Zone of skin (tissue), 1 donor: ENCODE results near the gene HDGFL3.

GRCh38 chr15:81797781-81798073 lies 248.1 kb downstream of the MEX3B start:
- RRBS: no CpG with 5 or more reads among the region's 9 CpGs

DNA sequence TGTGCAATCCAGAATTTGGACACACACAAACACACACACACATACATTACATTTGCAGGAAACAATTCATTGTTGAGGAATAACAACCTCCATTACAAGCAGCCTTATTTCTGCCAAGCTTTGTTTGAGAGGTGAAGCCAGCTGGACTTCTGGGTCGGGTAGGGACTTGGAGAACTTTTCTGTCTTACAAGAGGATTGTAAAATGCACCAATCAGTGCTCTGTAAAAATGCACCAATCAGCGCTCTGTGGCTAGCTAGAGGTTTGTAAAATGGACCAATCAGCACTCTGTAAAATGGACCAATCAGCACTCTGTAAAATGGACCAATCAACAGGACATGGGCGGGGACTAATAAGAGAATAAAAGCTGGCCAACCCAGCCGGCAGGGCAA lies 81.1 kb downstream of the MEX3B start:
- RRBS: no CpG with 5 or more reads among the region's 4 CpGs

DNA sequence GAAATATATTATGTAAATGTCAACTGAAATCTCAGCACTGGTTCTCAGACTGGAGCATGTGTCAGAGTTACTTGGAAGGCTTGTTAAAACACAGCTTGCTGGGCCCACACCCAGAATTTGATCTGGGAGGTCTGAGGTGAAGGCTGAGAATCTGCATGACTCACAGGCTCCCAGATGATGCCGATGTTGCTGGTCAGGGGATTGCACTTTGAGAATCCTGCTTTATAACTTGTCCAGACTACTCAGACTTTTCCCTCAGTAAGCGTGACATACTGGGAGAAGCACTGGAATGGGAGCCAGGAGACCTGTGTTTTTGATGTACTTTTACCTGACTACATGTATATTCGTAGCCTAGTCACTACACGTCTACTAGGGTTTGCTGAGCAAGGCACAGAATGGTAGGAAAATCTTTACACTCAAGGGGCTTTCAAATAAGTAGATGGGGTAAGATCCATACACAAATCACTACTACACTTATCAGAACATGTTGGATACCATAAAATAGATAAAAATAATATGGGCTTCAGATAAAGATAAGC lies 77.1 kb upstream of the MEX3B start:
- RRBS: no CpG with 5 or more reads among the region's 4 CpGs

- RRBS: no CpG with 5 or more reads among the region's 3 CpGs
Observed at GRCh38 chr15:82174185-82174443, 88.4 kb downstream of the EFL1 start.

- RRBS: no CpG with 5 or more reads among the region's 4 CpGs
Observed at GRCh38 chr15:82263258-82263742, 682 bp downstream of the SAXO2 start.

GRCh38 chr15:82540557-82541018 lies 331 bp upstream of the RPS17 start:
- RRBS: 4% methylated on average over 1 of the region's 35 CpGs

DNA sequence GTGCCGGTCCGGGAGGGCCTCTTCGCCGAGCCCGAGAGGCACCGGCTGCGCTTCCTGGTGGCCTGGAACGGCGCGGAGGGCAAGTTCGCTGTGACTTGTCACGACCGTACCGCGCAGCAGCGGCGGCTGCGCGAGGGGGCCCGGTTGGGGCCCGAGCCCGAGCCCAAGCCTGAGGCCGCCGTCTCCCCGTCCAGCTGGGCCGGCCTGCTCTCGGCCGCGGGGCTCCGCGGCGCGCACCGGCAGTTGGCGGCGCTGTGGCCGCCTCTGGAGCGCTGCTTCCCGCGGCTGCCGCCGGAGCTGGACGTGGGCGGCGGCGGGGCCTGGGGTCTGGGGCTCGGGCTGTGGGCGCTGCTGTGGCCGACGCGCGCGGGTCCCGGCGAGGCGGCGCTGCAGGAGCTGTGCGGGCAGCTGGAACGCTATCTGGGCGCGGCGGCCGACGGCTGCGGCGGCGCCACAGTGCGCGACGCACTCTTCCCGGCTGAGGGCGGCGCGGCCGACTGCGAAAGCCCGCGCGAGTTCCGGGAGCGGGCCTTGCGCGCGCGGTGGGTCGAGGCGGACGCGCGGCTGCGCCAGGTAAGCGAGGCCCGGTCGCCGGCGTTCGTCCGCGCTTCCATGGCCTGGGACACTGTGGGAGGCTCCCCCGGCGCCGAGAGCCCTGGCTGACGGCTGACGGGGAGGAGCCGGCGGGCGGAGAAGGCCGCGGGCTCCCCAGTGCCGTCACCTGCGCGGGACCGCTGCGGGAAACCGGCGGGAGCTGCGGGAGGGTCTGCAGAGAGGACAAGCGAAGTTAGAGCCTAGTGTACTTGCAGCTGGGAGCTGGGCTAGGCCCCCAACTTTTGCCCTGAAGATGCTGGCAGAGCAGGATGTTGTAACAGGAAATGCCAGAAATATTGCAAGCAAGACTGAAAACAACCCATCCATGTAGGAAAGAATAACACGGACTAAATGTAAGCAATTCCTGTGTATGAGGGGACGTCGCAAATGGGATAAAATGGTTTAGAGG lies 636 bp downstream of the WHAMM start:
- RRBS: under 1% methylated on average over 78 of the region's 121 CpGs

DNA sequence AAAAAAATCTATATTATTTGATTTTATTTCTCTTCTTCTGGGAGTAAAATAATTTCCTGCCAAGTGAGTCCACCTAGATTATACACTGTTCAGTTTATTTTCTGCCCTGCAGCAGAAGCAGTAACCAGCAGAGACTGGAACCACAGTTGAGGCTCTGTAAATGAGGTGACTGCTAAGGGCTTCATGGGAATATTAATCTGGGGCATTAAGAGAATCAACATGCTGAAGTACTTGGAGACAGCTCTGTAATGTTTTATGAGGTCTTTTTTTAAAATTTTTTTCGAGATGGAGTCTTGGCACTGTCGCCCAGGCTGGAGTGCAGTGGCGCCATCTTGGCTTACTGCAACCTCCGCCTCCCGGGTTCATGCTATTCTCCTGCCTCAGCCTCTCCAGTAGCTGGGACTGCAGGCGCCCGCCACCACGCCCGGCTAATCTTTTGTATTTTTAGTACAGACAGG lies 2.6 kb downstream of the WHAMM start:
- RRBS: no CpG with 5 or more reads among the region's 9 CpGs

DNA sequence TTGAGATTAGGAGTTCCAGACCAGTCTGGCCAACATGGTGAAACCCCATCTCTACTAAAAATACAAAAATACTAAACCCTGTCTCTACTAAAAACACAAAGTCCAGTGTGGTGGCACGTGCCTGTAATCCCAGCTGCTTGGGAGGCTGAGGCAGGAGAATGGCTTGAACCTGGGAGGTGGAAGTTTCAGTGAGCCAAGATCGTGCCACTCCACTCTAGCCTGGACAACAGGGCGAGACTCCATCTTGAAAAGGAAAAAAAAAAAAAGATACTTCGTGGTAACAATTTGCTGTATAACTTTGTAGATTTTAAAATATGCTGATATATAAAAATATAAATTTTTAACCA lies 10.3 kb downstream of the WHAMM start:
- RRBS: no CpG with 5 or more reads among the region's 4 CpGs

DNA sequence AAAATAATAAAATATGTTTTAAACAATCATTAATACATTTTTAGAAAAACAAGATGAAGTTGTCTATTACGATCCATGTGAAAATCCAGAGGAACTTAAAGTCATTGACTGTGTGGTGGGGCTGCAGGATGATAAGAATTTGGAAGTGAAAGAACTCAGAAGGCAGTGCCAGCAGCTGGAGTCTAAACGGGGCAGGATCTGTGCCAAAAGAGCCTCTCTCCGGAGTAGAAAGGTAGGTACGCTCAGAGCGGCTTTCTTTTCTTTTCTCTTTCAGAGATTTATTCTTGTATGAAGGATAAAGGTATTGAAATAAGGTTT lies 13.6 kb downstream of the WHAMM start:
- RRBS: no CpG with 5 or more reads among the region's 5 CpGs

- RRBS: no CpG with 5 or more reads among the region's 16 CpGs
Observed at GRCh38 chr15:82852547-82853296, 43.3 kb downstream of the WHAMM start.

DNA sequence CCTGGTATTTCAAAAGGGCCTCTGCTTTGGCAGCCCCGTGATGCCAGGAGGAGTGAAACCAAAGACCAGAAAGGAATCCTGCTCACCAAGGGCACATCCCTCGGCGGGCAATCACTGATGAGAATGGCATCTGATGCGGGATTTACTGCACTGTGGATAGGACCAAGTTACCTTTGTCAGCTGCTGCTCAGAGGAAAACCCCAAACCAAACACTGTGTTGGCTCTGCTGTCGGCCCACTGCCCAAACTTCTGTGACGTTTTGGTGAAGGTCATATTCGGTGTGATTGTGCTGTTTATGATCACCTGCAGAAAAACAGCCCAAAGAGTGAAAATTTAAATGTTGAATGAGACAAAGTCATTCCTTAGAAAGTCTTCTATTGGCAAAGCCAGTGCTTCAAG lies 65.7 kb downstream of the WHAMM start:
- RRBS: no CpG with 5 or more reads among the region's 7 CpGs

DNA sequence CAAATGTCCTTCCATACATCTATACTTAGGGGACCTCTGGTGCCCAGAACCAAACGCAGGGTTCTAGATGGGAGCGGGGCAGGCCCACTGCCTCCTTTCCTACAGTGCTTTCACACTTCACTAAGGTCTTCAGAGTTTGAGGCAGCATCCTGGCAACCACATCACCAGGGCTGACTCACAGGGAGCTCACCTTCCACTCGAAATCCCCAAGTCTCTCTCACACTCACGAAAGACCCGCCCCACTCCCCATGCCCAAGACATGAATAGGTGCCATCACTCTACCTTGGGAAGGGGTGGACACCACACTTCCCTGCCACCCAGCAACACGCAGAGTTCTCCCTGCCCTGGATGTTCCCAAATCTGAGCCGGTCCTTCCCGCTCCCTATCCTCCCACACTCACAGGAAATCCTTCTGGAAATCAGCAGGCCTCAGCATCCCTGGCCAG lies 18.9 kb downstream of the HOMER2 start:
- RRBS: no CpG with 5 or more reads among the region's 8 CpGs

GRCh38 chr15:82944861-82945259 lies 7.7 kb downstream of the HOMER2 start:
- RRBS: no CpG with 5 or more reads among the region's 5 CpGs

DNA sequence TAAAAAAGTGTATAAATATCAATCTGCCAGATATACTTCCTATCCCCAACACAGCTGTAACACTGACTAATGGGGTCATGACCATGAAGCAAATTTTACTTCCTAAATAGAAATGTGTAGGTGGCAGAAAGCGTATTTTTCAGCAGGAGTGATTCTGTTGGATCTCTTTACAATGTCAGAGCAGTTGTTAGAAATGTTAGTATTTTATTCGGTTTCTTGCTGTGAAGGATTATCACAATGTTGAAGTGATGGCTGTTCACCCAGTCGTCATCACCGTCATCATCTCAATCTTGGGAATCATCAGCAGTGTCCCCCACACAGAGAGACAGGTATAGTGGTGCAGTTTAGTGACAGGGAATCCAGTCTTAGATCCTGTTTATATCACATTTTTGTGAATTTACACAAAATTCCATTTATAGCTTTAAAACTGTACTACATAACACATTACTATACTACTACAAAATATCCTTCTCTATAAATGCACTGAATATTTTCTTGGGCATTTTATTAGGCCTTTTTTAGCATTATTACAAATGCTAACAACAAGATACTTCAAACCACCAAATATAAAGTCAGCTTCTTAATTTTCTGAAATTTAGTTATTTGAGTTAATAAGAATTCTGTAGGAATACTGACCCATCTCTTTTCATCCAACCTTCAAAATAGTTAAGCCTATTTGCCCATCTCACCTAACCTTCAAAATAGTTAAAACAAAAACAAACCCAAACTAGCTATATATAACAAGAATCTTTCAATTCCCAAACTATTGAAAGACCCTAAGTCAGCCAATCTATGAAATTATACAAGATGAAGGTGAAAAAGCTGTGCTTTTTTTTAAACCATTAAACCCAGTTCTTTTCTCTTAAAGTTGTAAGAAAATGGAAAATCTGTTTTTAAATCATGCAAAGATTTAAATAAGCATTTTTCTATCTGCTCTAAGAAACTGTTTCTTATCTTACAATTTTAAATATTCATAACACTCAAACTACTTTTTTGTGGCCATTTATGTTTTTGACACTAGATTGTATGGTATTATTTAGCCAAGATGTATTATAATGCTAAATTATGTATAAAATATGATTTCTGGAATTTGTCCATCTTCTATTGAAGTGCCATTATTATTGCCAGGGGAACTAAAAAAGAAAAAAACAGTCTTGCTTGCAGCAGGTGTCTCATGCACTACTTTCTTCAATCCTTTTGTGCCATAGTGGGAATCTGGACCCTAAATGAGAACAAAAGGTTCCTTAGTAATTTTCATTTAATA lies 6.0 kb upstream of the C15orf40 start:
- RRBS: no CpG with 5 or more reads among the region's 4 CpGs

- RRBS: no CpG with 5 or more reads among the region's 1 CpG
Observed at GRCh38 chr15:83200705-83201157, 6.9 kb downstream of the HDGFL3 start.

- RRBS: 1% methylated on average over 46 of the region's 134 CpGs
Observed at GRCh38 chr15:83207316-83208207, at the start of gene HDGFL3. HDGFL3 (minus strand) TSS chr15:83207823.

DNA sequence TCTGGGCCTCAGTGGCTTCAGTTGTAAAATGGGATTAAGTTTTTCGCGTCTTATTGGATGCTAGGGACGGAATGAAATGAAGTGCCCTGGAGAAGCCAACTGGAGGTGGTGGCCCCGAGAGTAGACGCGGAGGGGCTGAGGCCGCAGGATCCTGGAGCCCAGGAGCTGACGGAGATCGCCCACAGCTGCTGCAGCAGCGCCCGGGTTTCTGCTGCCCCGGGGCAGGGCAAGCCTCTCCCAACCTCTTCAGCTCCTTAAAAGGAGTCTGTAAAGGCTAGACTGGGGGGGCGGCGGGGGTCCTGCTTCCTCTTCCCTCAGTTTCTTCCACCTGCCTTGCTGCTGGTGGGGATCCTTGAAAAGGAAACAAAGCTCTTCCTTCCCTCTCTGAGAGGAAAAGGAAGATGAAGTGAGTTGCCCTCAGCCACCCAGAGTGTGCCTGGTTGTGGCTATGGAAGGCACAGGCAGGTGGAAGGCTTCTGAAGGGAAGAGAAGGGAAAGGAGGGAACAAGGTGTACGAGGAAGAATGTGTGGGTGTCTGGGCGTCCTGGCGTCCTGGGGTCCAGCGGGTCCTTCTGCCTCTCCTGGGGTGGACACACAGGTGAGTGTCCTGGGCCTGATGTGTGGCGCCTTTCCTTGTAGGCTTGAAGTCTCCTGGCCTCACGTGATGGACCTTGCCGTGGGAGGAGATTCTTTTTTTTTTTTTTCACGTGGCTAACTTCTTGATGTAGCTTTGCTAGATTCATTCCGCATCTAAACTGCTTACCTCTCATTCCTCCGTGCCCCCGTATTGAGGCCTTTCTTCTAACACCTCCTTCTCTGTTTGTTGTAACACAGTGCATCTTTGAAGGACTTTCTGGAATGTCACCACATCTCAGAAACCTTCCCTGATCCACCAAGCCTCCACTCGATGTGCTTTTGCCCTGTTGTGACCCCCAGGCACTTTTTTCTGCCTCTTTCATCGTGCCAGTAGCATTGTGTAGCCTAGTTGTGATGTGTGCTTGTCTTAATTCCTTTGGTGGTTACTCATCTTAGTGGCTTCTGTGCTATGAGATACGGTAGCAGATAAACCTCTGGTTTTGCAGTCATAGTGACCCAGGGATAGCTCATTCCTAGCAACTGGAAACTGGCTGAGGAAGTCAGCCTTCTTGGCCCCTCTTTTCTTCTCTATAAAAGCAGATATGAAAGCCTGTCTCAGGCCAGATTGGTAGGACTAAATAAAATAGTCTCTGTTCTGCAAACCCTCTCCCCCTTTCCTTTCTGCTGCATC lies 1.3 kb upstream of the BNC1 start:
- RRBS: no CpG with 5 or more reads among the region's 28 CpGs

- RRBS: no CpG with 5 or more reads among the region's 25 CpGs
Observed at GRCh38 chr15:83379507-83380055, 67.6 kb upstream of the SH3GL3 start.

DNA sequence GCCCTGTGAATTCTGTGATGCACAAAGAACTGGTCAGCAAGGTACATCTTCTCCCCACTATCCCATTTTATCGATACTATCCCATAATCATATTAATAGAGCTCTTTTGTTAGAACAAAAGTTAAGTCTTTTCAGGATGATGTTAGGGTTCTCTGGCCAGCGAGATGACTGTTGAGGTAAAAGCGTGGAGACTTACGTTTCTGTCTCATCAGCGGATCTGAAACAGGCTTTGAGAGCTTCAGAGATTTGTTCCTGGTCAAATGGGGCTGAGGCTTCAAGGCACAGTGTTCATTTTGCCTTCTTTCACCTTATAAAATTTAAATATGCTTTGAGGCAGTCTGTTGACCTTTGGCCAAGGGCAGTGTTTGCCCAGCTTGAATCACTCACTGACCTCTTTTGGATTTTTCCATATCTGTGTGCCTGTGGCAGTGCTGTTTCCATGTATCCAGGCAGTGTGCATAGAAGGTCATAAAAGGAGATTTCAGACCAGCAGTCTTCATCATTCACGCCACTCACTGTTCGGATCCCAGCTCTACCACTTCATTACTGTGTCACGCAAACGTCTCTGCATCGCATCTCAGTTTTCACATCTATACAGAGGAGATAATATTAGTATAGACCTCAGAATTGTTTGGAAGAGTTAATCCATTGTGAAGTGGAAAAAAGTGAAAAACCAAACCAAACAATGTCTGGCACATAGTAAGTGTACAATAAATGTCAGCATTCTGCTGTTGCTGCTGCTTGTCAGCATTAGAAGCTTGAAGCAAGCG lies 3.2 kb downstream of the ADAMTSL3 start:
- RRBS: no CpG with 5 or more reads among the region's 11 CpGs